ENCODE measurements around the genes ENTPD2 and TPRN.

GRCh38 chr9:136841126-136842162 lies 834 bp upstream of the AJM1 start:
- PRO-cap, 4 experiments = no peak in any of the 4 experiments
- RAMPAGE, long total RNA, 4 experiments = no peak in any of the 4 experiments

DNA sequence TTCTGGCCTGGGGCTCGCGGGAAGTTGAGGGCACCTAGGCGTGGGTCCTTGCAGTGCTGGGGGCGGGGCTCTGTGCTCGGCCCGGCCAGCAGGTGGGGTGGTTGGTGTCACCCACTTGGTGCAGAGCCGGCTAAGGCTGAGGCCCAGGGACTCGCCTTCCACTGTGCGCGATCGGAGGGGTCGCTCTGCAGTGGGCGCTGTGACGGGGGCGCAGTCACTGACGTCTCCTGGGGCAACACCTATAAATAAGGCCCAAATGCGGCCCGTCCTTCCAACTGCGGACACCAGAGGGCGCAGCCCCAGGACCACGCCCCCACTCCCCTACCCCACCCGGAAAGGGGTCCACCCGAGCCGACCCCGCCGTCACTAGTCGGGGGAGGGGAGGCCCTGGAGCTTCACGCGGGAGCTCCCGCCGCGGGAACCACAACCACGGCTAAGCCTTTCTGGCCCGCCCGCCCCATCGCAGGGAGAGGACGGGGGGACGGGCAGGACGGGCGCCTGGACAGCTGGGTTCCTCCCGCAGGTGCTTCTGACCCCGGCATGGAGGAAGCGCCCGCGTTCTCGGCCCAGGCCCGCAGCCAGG lies 1.5 kb downstream of the AJM1 start:
- PRO-cap, 4 experiments = no peak in any of the 4 experiments
- RAMPAGE, long total RNA, 4 experiments = no peak in any of the 4 experiments

GRCh38 chr9:136854242-136854928 lies 2.2 kb downstream of the MAMDC4 start:
- PRO-cap, 4 experiments = peak in 3 of 4 experiments; most common plus-strand start chr9:136854553 (in 1); most common minus-strand start chr9:136854568 (in 1)
- RAMPAGE, long total RNA, 4 experiments = no peak in any of the 4 experiments

DNA sequence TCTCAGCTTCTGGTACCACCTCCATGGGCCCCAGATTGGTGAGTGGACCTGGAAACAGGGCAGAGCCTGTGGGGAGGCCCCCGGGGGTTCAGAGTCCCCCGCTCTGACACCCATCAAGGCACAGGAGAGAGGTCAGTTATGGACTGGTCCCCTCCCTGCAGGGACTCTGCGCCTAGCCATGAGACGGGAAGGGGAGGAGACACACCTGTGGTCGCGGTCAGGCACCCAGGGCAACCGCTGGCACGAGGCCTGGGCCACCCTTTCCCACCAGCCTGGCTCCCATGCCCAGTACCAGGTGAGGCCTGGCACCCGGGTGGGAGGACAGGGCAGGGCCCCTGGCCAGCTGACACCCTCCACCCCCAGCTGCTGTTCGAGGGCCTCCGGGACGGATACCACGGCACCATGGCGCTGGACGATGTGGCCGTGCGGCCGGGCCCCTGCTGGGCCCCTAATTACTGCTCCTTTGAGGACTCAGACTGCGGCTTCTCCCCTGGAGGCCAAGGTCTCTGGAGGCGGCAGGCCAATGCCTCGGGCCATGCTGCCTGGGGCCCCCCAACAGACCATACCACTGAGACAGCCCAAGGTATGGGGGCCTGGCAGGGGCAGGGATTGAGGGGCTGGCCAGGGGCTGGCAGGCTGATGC lies 5.0 kb downstream of the MAMDC4 start:
- PRO-cap, 4 experiments = no peak in any of the 4 experiments
- RAMPAGE, long total RNA, 4 experiments = no peak in any of the 4 experiments

GRCh38 chr9:136886933-136887689 lies 795 bp downstream of the TRAF2 start:
- PRO-cap, 4 experiments = peak in 1 of 4 experiments; most common plus-strand start chr9:136887113 (in 1); most common minus-strand start chr9:136887102 (in 1)
- RAMPAGE, long total RNA, 4 experiments = no peak in any of the 4 experiments

GRCh38 chr9:136932820-136933329 lies 11.7 kb downstream of the FBXW5 start:
- PRO-cap, 4 experiments = no peak in any of the 4 experiments
- RAMPAGE, long total RNA, 4 experiments = no peak in any of the 4 experiments

DNA sequence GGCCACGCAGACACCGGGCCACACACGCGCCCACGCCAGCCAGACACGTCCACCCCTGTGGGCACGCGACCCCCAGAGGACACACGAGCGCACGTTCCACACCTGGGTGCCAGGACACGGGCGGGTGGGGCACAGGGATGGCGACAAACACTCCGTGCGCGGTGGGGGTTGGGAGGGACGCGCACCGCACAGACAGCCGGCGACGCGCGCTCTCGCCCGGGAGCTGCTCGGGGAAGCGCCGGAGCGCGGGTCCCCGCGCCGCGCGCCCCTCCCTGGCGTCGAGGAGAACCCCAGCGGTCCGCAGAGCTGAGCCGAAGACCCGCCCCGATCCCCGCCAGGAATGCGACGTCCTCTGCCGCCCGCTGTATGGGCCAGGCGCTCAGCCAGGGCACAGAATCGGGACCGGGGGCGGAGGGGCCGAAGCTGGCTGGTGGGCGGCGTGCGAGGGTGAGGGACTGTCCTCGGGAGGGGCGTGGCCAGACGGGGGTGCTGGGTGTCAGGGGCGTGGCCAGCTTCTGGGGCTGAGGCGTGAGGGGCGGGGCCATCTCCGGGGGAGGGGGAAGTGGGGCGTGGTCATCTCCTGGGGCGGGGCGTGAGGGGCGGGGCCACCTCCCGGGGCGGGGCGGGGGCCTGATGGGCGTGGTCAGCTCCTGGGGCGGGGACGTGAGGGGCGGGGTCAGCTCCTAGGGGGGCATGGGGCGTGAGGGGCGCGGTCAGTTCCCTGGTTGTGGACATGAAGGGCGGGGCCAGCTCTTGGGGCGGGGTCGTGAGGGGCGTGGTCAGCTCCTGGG lies 807 bp downstream of the PTGDS start:
- PRO-cap, 4 experiments = peak in 4 of 4 experiments; most common plus-strand start position 314 of the sequence (in 2); most common minus-strand start position 289 of the sequence (in 4)
- RAMPAGE, long total RNA, 4 experiments = no peak in any of the 4 experiments

DNA sequence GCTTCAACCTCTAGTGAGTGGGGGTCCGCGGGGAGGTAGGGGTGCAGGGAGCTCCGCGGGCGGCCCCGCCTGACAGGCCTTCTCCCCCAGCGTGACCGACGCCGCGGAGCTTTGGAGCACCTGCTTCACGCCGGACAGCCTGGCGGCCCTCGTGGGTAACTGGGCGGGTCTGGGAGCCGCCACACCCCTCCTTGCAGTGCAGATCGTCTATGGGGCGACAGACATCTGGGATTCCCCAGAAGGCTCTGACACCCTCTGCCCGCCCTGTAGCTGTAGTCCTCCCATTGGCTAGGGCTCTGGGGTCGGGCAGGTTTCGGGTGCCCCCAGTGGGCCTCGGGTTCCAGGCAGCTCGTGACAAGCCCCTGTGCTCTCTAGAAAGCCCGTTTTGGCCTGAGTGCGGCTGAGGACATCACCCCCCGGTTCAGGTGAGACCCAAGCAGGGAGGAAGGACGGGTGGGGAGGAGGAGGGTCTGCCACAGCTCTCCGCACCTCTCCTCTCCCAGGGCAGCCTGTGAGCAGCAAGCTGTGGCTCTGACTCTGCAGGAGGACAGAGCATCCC lies 407 bp downstream of the PAXX start:
- PRO-cap, 4 experiments = peak in 2 of 4 experiments; most common plus-strand start position 217 of the sequence (in 1); most common minus-strand start position 111 of the sequence (in 1)
- RAMPAGE, long total RNA, 4 experiments = no peak in any of the 4 experiments

GRCh38 chr9:137028631-137029012 lies 585 bp upstream of the ABCA2 start:
- PRO-cap, 4 experiments = no peak in any of the 4 experiments
- RAMPAGE, long total RNA, 4 experiments = start-site peak on the minus strand in 1 of 4 experiments, at chr9:137028796-137029009 at its widest, 8 reads per replicate

- PRO-cap, 4 experiments = no peak in any of the 4 experiments
- RAMPAGE, long total RNA, 4 experiments = start-site peak on the minus strand in 2 of 4 experiments, at chr9:137029194-137029281 at its widest, 8 to 23 reads per replicate
Measured at GRCh38 chr9:137029013-137029361, 950 bp upstream of the ABCA2 start.

DNA sequence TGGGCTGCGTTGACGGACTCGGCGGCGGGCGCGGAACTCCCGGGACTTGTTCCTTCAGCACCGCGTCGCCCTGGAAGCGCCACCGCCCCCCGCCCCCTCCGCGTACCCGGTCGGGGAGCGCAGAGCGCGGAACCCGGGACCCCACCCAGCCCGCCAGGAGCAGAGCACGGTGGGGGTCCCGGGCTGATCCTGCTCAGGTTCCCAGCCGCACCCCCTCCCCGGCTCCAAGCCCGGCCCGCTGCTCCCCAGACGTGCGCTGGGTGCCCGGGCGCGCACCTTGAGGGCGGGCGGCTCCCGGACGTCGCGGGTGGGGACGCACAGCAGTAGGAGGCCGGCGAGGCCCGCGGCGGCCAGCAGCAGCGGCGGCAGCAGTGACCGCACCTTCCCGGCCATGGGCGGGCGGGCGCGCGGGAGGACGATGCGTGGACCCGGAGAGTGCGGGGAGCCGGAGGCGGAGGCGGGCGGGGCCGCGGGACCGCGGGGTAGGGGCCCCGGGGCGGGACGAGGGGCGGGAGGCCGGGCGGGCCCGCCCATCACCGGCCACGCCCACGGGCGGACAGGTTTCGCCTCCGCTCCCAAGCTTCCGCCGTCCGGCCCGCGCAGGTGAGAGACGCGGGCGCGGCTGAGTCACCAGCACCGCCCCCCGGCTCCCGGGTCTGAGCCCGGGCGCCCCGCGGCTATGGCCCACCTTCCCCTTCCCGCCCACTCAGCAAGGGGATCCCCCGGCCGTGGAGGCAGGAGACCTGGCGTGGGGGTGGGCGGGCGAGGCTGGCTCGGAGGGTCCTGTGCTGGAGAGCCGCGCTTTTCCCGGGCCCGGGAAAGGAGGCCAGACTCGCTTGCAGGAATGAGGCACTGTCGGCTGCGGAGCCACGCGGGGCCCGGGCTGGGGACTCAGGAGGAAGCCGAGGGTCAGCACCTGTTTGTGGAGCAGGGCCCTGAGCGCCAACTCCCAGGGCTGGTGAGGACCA lies at the start of gene ENTPD2:
Gene ENTPD2 (minus strand): TSS at position 457 of the 968 bp plus-strand sequence.
- PRO-cap, 4 experiments = peak in 1 of 4 experiments; most common plus-strand start position 606 of the sequence (in 1)
- RAMPAGE, long total RNA, 4 experiments = no peak in any of the 4 experiments

GRCh38 chr9:137110281-137110885 lies 4.2 kb downstream of the DPP7 start:
- PRO-cap, 4 experiments = peak in 2 of 4 experiments; most common minus-strand start chr9:137110534 (in 2)
- RAMPAGE, long total RNA, 4 experiments = no peak in any of the 4 experiments

DNA sequence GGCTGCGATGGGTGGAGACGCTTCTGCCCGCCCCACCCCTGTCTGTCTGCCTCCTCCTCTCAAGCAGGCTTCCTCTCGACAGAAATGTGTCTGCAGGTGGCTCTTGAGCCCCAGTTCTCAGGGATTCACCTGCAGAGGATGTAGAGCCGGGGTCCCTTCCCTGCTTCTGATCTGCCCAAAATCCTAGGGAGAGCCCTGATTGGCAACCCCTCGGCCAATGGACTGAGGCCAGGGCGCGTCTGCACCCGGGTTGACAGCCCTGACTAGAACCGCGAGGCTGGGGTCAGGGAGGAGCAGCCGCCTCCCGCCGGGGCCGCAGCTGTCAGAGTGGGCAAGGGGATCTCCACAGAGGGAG lies 2.5 kb upstream of the GRIN1 start:
- PRO-cap, 4 experiments = no peak in any of the 4 experiments
- RAMPAGE, long total RNA, 4 experiments = no peak in any of the 4 experiments

DNA sequence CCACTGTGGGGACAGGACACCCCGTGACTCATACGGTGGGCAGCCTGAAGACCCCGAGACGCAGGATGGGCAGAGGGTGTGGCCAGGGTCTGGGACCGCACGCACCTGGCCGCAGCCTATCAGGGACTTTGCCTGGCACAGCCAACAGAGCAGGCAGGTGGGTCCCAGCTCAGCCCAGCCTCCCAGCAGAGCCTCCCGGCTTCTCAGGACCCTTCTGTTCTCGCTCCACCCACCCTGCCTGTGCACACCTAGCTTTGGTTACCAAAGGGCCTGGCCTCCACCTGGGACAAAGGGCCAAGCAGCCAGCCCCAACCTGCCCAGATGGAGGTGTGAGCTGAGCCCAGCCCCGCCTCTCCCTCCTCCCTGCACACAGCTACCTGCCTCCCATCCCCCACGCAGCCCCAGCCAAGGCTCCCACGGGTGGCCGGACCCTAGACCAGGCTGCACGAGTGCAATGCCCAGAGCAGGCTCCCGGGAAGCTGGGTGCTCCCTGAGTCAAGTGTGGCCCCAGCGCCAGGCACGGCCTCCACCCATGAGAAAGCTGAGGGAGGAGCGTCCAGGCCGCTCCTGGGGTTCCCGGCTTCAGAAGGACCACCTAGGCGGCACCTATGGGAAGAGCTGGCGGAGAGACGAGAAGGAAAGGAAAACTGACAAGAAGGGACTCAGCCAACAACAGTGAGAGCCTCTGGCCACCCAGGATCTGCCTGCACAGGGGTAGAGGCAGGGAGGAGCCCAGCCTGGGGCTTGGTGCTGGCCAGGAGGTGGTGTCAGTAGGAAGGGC lies 5.6 kb downstream of the TPRN start:
- PRO-cap, 4 experiments = no peak in any of the 4 experiments
- RAMPAGE, long total RNA, 4 experiments = no peak in any of the 4 experiments

DNA sequence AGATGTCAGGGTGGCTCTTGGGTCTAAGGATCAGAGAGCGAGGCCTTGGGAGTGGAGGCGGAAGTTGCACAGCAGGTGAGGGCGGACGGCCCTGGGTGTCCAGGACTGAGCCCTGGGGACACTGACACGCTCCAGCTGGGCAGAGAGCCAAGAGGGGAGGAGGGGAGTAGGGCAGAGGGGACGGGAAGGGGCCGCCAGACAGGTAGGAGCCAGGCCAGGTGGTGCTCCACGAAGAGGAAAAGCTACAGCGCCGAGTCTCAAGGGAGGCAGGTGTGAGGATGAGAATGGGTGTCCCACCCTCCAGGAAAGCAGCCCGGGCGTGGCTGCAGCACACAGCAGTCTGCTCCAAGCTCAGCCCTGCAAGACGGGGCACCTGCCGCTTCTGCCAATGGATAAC lies 5.0 kb downstream of the TPRN start:
- PRO-cap, 4 experiments = no peak in any of the 4 experiments
- RAMPAGE, long total RNA, 4 experiments = no peak in any of the 4 experiments

GRCh38 chr9:137200170-137200897 lies at the start of gene TPRN:
TSS of gene TPRN (minus strand) at chr9:137200741.
- PRO-cap, 4 experiments = peak in 4 of 4 experiments; most common minus-strand start chr9:137200741 (in 4)
- RAMPAGE, long total RNA, 4 experiments = no peak in any of the 4 experiments

- PRO-cap, 4 experiments = no peak in any of the 4 experiments
- RAMPAGE, long total RNA, 4 experiments = no peak in any of the 4 experiments
Measured at GRCh38 chr9:137266066-137266787, 11.1 kb downstream of the NELFB start.

GRCh38 chr9:137269136-137269953 lies 8.2 kb upstream of the TOR4A start:
- PRO-cap, 4 experiments = peak in 3 of 4 experiments; most common plus-strand start chr9:137269505 (in 1); most common minus-strand start chr9:137269346 (in 1)
- RAMPAGE, long total RNA, 4 experiments = start-site peak on the minus strand in 3 of 4 experiments, at chr9:137269383-137269421 at its widest, 13 to 28 reads per replicate

DNA sequence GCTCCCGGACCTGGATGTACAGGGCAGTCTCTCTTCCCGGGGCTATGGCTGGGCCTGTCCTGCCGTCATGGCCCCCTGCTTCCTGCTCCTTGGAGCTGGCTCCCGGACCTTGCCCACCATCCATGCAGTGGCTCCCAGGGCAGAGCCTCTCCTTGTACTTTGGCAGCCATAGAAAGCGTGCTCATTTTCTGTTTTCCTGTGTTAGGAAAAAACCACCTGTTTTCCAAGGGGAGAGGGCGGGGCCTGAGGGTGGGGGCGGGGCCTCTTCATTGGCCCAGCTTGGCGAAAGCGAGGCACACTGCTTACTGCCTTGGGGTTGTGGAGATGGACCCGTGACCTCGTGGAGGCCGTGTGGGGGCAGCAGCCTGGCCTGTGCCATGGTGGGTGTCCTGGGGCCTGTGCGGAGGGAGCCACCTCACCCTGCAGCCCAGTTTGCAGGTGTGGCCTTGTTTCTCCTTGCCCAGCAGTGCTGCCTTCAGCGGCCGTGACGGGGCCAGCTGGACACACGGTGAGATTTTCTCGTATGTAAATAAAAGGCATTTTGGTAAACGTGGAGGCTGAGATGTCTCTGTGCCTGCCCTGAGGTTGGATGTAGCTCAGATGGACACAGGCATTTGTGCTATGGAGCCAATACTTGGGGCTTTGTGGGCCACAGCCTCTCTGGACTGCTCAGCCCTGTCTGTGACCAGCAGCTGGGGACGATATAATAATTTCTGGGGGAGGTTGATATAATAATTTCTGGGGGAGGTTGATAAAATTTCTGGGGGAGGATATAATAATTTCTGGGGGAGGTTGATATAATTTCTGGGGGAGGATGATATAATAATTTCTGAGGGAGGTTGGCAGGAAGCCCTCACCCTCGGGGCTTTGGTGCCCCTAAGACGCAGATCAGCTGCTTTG lies 4.3 kb upstream of the TOR4A start:
- PRO-cap, 4 experiments = no peak in any of the 4 experiments
- RAMPAGE, long total RNA, 4 experiments = no peak in any of the 4 experiments

DNA sequence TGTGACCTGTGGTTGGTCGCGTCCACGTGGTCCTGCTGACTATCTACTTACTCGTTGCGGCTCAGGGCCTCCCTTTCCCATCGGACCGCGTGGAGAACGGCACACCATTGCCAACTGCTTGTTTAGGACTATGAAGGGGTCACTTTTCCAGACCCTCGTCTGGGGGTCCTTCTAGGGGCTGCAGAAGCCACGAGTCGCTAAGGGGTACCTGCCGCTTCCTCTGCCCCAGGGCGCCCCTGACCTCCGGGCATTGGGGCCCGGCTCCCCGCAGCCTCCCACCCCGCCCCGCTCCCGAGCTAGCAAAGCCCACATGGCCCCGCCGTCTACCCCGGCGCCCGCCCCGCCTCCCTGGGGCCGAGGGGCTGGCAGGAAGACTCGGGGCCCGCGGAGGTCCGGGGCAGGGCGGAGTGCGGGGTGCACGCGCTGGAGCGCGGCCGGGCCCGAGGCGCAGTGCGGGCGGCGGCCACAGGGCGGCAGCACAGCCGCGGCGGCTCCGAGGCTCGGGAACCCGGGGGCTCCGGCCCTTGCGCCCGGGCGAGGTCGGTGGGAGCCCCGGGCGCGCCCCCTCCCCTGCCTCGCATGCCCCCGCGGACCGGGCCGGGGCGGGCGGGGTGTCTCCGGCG lies 6.9 kb downstream of the NRARP start:
- PRO-cap, 4 experiments = peak in 1 of 4 experiments; most common plus-strand start position 496 of the sequence (in 1); most common minus-strand start position 350 of the sequence (in 1)
- RAMPAGE, long total RNA, 4 experiments = no peak in any of the 4 experiments